Keratinocyte (primary cell): ENCODE results near the genes ZNRF1, CTRB1, TMEM170A and ADAT1.

CAGE:
- cytosol, long polyA minus RNA, result no peak
- cytosol, long polyA plus RNA, result no peak
- long polyA plus RNA, result no peak
- nucleus, long polyA minus RNA, result no peak
- nucleus, long polyA plus RNA, result no peak
Observed at GRCh38 chr16:74888586-74888891, 96.4 kb downstream of the WDR59 start.

DNA sequence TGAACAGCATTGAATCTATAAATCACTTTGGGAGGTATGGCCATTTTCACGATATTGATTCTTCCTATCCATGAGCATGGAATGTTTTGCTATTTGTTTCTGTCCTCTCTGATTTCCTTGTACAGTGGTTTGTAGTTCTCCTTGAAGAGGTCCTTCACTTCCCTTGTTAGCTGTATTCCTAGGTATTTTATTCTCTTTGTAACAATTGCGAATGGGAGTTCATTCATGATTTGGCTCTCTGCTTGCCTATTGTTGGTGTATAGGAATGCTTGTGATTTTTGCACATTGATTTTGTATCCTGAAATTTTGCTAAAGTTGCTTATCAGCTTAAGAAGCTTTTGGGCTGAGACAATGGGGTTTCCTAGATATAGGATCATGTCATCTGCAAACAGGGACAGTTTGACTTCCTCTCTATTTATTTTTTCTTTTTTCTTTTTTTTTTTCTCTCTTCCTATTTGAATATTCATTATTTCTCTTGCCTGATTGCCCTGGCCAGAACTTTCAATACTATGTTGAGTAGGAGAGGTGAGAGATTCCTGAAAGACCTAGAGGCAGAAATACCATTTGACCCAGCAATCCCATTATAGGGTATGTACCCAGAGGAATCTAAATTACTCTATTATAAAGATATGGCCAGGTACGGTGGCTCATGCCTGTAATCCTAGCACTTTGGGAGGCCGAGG, 22.4 kb downstream of the WDR59 start:
CAGE:
- cytosol, long polyA minus RNA, result no peak
- cytosol, long polyA plus RNA, result no peak
- long polyA plus RNA, result no peak
- nucleus, long polyA minus RNA, result no peak
- nucleus, long polyA plus RNA, result no peak

DNA sequence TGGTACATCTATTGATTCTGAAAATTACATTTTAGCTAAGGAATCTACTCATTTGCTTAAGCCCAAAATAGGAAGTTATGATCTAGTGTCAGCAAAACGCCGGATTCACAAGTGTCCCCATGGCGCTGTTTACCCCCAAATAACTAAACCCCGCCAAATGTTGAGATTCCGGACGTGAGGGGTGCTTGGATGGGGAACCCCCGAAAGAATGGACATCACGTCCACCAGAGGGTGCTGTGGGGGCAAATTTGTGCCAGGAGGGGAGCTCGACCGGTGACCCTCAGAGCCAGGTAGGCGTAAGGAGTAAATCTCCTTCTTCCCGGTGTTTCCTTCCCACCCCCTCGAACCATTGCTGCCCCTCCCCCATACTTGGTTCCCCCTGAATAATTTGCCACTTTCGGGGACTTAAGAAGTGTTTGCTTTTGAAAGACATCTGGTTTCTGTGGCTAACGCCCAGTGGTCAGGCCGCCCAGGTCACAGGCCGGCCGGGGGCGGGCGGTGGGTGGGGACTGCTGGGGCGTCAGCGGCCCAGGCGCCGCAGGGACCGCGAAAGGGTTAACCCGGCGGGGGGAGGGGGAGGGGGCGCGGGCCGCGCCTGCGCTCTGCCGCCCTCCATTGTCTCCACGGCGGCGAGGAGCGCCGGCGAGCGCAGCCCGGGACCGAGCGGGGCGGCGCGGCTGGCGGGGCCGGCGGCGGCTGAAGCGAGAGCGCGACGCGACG, at the start of gene ZNRF1:
Gene ZNRF1 (plus strand): TSS at position 615 of the 720 bp plus-strand sequence.
CAGE:
- cytosol, long polyA minus RNA, result no peak
- cytosol, long polyA plus RNA, result no peak
- long polyA plus RNA, result no peak
- nucleus, long polyA minus RNA, result start-site peak on the plus strand centred at position 676 of the sequence, 122 bp wide, 10 reads
- nucleus, long polyA plus RNA, result no peak

GRCh38 chr16:74999130-74999856, 469 bp downstream of the ZNRF1 start:
CAGE:
- cytosol, long polyA minus RNA, result no peak
- cytosol, long polyA plus RNA, result no peak
- long polyA plus RNA, result start-site peak on the plus strand at chr16:74999323-74999557, 23 and 28 reads in 2 replicates
- nucleus, long polyA minus RNA, result start-site peak on the plus strand at chr16:74999438-74999544, 6 reads
- nucleus, long polyA plus RNA, result start-site peak on the plus strand at chr16:74999329-75000090, 22 and 37 reads in 2 replicates

GRCh38 chr16:75070003-75070558, 46.5 kb downstream of the LDHD start:
CAGE:
- cytosol, long polyA minus RNA, result no peak
- cytosol, long polyA plus RNA, result no peak
- long polyA plus RNA, result no peak
- nucleus, long polyA minus RNA, result no peak
- nucleus, long polyA plus RNA, result no peak

CAGE:
- cytosol, long polyA minus RNA, result no peak
- cytosol, long polyA plus RNA, result no peak
- long polyA plus RNA, result no peak
- nucleus, long polyA minus RNA, result no peak
- nucleus, long polyA plus RNA, result no peak
Observed at GRCh38 chr16:75109827-75110438, 6.6 kb downstream of the LDHD start.

CAGE:
- cytosol, long polyA minus RNA, result no peak
- cytosol, long polyA plus RNA, result no peak
- long polyA plus RNA, result no peak
- nucleus, long polyA minus RNA, result no peak
- nucleus, long polyA plus RNA, result no peak
Observed at GRCh38 chr16:75115966-75116280, 657 bp downstream of the LDHD start.

GRCh38 chr16:75218265-75219495, at the start of gene CTRB1:
Gene CTRB1 (plus strand): TSS chr16:75218988.
CAGE:
- cytosol, long polyA minus RNA, result no peak
- cytosol, long polyA plus RNA, result no peak
- long polyA plus RNA, result no peak
- nucleus, long polyA minus RNA, result no peak
- nucleus, long polyA plus RNA, result no peak

DNA sequence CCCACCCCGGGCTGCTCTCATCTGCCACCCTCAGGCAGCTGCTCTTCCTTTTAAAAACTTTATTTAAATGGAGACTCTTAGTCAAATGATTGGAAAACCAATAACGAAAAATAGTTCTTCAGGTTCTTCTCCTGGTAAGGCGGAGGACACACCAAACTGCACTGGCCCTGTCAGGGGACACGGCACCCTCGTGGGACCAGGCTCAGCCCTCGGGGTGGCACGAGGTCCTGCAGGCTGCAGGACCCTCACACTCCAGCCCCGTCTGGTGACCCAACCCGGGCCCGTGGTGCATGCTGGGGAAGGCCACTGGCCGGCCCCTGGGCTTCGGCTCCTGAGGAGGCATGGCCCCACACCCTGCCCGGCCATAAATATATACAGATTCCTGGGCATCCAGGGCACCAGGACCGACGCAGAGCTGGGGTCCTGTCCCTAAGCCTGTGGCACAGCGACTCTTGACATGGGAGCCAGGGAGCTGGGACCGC, 10.2 kb downstream of the CTRB1 start:
CAGE:
- cytosol, long polyA minus RNA, result no peak
- cytosol, long polyA plus RNA, result no peak
- long polyA plus RNA, result no peak
- nucleus, long polyA minus RNA, result no peak
- nucleus, long polyA plus RNA, result no peak

DNA sequence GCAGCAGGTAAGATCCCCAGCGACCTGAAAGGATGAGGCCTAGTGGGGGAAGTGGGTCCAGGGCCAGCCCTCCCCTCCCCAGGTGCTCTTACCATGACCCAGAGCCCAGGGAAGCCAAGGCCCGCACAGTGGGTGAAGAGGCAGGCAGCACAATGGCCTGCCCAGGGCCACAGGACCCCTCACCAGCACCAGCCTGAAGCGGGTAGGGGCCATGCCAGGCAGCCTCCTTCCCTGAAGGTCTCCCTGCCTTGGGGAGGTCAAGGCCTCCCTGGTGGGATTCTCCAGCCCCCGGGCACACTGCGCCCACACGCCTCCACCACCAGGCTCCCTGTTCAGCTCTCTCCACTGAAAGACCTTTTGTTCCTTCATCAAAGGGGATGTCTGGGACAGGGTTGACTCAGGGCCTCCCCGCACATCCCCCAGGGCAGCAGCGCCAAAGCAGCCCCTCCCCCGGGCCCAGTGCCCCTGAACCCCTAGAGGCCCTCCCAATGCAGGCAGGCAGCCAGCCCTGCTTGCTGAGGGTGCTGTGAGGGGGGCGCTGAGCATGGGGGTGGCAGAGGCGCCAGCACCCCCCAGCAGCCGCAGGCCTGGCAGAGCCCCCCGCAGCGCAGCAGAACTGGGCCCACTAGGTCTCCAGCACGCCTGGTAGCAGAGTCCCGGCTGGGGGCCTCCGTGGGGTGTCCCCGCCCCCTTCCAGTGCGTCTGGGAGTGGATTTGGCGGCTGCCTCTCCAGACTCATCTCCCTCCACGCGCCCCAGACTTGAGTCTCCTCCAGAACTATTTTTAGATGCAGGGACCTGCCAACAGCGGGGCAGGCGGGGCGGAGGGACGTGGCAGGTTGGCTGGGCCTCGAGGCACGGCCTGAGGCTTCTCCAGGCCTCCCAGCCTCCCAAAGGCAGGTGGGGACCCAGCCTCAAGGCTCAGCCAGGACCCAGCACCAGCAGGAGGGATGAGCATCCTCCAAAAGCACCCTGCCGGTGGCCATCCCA, 13.1 kb downstream of the BCAR1 start:
CAGE:
- cytosol, long polyA minus RNA, result no peak
- cytosol, long polyA plus RNA, result no peak
- long polyA plus RNA, result no peak
- nucleus, long polyA minus RNA, result no peak
- nucleus, long polyA plus RNA, result no peak

GRCh38 chr16:75244927-75246008, 6.2 kb downstream of the BCAR1 start:
CAGE:
- cytosol, long polyA minus RNA, result no peak
- cytosol, long polyA plus RNA, result no peak
- long polyA plus RNA, result no peak
- nucleus, long polyA minus RNA, result no peak
- nucleus, long polyA plus RNA, result no peak

GRCh38 chr16:75254933-75255712, 3.7 kb upstream of the BCAR1 start:
CAGE:
- cytosol, long polyA minus RNA, result no peak
- cytosol, long polyA plus RNA, result no peak
- long polyA plus RNA, result no peak
- nucleus, long polyA minus RNA, result no peak
- nucleus, long polyA plus RNA, result no peak

GRCh38 chr16:75464095-75465224, at the start of gene TMEM170A:
Gene TMEM170A (minus strand): TSS chr16:75464689.
CAGE:
- cytosol, long polyA minus RNA, result start-site peak on the minus strand at chr16:75464626-75464715, 7 reads
- cytosol, long polyA plus RNA, result start-site peak on the minus strand at chr16:75464609-75464724, 20 and 17 reads in 2 replicates
- long polyA plus RNA, result start-site peak on the minus strand at chr16:75464667-75464686, 60 and 38 reads in 2 replicates
- nucleus, long polyA minus RNA, result no peak
- nucleus, long polyA plus RNA, result no peak

CAGE:
- cytosol, long polyA minus RNA, result no peak
- cytosol, long polyA plus RNA, result no peak
- long polyA plus RNA, result no peak
- nucleus, long polyA minus RNA, result no peak
- nucleus, long polyA plus RNA, result no peak
Observed at GRCh38 chr16:75501662-75502126, 6.5 kb upstream of the CHST6 start.

GRCh38 chr16:75534641-75535488, 1.0 kb downstream of the CHST5 start:
CAGE:
- cytosol, long polyA minus RNA, result no peak
- cytosol, long polyA plus RNA, result no peak
- long polyA plus RNA, result no peak
- nucleus, long polyA minus RNA, result no peak
- nucleus, long polyA plus RNA, result no peak

DNA sequence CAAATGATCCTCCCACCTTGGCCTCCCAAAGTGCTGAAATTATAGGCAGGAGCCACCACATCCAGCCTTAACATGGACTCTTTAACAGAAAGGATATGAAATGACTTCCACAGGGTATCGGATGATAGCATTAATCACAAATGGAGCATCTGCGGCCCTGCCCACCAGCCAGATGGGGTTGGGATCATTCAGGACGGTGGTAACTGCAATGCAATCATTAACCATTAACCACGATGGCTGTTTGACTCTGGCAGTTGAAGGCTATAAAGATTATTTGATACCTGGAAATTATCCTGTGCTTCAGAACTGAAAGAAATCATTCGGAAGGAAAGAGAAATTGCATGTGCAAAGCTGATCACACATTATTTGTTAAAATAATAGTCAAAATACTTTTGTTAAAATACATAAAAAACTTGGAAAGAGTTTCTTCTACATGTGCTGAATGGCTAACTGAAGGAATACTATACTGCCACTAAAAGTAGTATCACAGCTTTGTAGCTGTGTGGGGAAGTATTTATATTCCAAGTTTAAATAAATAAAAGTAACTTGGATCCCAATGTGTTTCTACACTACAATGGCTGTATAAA, 5.4 kb upstream of the CHST5 start:
CAGE:
- cytosol, long polyA minus RNA, result no peak
- cytosol, long polyA plus RNA, result no peak
- long polyA plus RNA, result no peak
- nucleus, long polyA minus RNA, result no peak
- nucleus, long polyA plus RNA, result no peak

CAGE:
- cytosol, long polyA minus RNA, result no peak
- cytosol, long polyA plus RNA, result no peak
- long polyA plus RNA, result no peak
- nucleus, long polyA minus RNA, result no peak
- nucleus, long polyA plus RNA, result no peak
Observed at GRCh38 chr16:75559916-75560574, 4.0 kb upstream of the TMEM231 start.

DNA sequence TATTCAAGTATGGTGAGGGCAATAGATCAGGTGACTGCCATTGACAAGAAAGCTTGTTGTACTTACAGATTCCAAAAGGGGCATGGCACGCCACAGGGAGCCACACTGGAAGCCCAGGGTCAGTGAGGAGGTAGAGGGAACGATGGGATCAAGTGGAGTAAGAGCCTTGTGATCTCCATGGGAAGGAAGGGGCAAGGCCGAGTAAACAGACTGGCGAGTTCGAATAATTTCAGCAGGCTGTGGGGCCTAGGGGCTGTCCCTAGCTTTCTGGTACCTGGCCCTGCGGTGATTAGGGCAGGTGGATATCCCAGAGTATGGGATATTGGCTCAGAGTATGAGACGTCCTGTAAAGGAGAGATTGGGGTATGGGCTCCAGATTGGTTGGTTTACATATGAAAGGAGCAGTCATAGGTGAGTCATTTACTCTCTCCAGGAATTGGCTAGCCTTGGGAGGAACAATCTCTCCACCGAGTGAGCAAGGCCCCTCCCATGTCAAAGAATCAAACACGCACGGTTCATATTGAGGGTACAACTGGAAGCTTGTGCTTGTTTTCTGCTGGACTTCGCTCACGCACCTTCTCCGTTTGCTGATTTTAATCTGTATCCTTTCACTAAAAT, 27.7 kb downstream of the GABARAPL2 start:
CAGE:
- cytosol, long polyA minus RNA, result no peak
- cytosol, long polyA plus RNA, result no peak
- long polyA plus RNA, result no peak
- nucleus, long polyA minus RNA, result no peak
- nucleus, long polyA plus RNA, result no peak

DNA sequence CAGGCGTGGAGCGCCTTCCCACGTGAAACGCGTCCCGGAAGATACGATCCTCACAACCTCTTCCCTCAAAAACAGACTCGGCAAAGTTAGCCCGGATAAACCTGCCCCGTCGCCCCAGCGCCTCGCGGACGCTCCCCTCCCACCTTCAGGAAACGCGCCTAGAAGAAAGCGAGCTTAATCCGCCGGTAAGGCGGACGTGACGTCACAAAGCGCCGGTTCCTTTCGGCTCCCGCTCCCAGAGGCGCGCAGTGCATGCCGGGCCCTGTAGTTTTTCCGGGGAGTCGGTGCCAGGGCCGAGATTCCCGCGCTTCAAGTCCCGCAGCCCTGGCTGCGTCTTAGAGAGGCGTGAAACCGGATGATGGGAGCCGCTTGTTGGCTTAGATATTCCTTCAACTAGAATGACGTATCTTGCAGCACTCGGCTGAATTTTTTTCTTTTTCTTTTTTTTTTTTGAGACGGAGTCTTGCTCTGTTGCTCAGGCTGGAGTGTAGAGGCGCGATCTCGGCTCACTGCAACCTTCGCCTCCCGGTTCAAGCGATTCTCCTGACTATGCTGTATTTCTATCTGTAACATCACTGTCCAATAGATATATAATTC, at the start of gene ADAT1:
Gene ADAT1 (minus strand): TSS at position 187 of the 597 bp plus-strand sequence.
CAGE:
- cytosol, long polyA minus RNA, result start-site peak on the minus strand centred at position 181 of the sequence, 61 bp wide, 28 reads
- cytosol, long polyA plus RNA, result no peak
- long polyA plus RNA, result no peak
- nucleus, long polyA minus RNA, result start-site peak on the minus strand centred at position 174 of the sequence, 31 bp wide, 54 reads
- nucleus, long polyA plus RNA, result no peak

DNA sequence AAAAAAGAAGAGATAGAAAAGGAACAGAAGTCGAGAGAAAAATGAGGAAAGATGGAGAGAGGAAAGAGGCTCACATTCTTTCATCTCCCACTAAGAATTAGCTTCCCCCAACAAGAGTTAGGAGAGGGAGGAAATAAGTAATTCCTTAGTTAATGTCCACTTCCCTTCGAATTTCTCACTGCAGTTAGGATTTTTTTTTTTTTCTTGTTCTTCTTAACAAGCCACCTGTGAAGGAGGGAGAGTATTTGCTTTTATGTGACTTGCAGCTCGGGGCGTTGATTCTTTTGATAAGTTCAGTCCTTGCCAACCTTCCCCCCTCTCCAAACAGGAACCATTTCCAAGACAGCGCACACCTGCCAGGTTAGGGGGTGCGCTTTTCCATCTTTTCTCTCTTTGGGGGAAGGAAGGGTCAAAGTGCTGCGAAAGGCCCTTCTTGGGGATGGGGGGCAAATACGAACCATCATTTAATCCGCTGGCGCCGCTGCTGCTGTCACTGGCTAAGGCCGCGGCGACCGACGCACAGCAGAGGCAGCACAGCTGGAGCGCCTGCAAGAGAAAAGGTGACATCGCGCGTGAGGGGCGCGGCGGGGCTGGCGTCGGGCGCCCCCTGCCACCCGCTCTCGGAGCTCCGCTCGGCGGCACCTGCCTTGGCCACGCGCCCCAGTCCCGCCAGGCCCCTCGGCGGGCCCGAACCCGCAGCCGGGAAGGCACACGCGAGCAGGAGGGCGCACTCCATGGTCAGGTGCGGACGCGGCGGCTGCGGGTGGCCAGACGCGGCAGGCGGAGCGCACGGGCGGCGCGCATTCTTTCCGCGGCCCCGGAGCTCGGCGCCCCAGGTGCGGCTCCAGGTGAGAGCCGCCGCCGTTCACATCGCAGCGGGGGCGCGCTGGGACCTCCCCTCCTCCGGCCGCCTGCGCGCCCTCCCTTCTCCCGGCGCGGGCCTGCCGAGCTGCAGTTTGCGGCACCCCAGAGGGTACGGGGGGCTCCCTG, 579 bp downstream of the ADAMTS18 start:
CAGE:
- cytosol, long polyA minus RNA, result no peak
- cytosol, long polyA plus RNA, result no peak
- long polyA plus RNA, result no peak
- nucleus, long polyA minus RNA, result no peak
- nucleus, long polyA plus RNA, result no peak